T-cell (primary cell): ENCODE results near the genes TRDN and TPD52L1.

DNA sequence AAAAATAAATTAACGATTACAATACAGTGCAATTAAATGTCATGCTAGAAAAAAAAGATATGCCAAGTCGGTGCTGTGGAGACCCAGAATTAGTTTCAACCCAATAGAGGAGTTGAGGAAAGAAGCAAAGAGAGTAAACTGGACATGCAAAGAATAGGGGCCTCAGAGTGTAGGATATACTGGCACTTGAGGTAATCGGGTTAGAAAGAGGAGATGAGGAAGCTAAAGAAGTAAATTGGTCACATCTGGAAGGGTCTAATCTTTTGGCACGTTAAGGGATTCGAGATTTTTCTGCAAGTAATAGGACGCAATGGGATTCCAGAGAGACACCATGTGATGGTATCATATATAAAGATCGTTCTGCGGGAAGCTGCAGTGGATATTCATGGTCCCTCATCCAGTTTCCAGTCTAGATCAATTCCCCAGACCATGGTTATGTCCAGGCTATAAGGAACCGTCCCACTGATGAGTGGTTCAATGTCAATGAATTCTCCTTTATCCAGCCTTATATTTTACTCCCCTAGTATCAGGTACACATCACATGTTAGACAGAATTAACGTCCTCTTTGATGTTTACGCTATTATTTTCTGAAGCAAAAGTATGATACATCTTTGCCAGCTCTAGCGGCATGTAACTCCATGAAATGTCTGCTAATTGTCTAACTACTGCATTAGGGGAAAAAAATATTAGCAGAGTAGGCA is 986 bp upstream of the TBC1D32 start:
- PRO-cap, 7 experiments, result no peak in any of the 7 experiments

GRCh38 chr6:121434356-121434943 is 996 bp upstream of the GJA1 start:
- PRO-cap, 7 experiments, result no peak in any of the 7 experiments

DNA sequence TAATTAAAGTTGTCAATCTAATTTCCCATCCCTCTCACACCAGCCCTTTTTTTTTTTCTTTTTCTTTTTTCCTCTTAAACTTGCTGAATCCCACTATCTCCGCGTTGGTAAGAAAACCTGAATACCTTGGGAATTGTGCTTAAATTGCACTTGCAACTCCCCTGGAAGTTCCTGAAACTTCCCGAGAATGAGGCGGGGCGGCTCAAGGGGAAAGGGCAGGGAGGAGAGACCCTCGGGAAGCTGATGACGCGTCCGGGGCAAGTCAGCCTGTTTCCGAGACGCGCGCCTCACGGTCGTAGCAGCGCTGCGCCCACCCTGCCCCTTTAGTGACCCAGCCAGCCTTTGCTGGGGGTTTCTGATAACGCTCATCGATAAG is 1.9 kb downstream of the GJA1 start:
- PRO-cap, 7 experiments, result no peak in any of the 7 experiments

DNA sequence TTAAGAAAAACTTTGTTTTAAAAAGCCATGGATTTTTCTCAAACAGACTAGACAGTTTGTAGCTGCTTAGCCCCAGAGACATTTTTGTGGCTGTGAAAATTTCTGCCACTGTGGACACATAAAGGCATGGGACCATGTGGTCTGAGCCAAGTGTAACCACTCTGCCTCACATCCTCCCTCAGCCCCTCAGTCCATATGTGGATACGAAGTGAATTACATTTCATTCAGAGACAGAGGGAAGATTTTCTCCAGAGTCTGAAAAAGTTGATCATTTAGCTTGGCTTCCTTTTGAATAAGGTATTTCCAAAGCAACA is 87.4 kb downstream of the GJA1 start:
- PRO-cap, 7 experiments, result no peak in any of the 7 experiments

DNA sequence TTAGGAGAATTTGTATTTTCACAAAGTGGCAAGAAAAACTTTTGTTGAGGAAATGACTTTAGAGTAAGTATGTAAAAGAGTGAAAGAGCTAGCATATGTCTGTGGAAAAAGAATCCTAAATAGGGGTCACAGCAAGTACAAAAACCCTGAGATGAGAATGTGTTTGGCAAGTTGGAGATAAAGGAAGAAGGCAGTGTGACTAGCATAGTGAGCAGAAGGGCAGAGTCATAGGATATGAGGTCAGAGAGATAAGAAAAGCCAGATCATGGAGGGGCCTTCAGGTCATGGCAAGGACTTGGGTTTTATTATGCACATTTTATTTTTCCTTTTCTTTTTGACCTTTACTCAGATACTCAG is 138.0 kb downstream of the GJA1 start:
- PRO-cap, 7 experiments, result no peak in any of the 7 experiments

- PRO-cap, 7 experiments, result no peak in any of the 7 experiments
These were observed 216.0 kb downstream of the GJA1 start for GRCh38 chr6:121651305-121651938.

GRCh38 chr6:122569209-122569952 is 40.8 kb upstream of the PKIB start:
- PRO-cap, 7 experiments, result no peak in any of the 7 experiments

DNA sequence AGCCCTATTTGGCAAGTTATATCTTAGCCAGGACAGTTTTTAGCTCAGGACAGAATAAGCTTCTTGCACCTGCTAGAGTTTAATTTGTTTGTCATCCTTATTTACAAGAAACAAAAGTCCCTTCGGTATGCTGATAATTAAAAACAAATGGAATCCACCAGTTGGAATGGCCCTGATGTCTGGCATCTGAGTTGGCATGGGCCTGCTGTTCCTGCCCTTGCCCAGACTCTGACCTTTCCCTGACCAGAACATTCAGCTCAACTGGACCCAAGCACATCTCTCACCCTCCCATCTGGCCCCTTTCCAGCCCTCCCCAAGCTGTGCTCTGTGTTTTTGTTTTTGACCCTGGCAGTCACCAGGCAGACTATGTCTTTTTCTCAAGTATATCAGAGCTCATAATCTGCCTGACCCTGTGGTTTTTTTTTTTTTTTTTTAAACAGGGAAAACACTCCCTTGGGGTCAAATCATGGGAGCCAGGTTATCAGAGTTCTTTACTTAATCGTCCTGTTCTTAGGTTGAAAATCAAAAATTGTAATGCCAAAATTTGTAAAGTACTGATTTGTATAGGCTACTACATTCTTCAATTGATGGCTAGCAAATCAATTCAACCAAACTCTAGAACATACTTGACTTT is 117.6 kb downstream of the TRDN start:
- PRO-cap, 7 experiments, result no peak in any of the 7 experiments

- PRO-cap, 7 experiments, result no peak in any of the 7 experiments
These were observed at the start of gene TRDN for GRCh38 chr6:123636739-123637327. TSS of gene TRDN (minus strand) at chr6:123636950.

DNA sequence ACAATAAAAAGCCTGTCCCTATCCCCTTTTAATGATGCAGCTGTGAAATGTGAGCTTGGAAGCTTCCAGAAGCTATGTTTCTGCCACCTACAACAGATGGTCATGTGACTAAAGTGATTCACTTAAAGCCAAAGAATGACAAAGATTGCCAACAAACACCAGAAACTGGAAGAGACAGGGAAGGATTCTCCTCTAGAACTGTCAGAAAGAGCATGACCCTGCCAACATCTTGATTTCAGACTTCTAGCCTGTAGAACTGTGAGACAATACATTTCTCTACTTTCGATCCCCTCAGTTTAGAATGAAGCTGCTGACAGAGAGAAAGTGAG is 57.8 kb upstream of the TPD52L1 start:
- PRO-cap, 7 experiments, result no peak in any of the 7 experiments

GRCh38 chr6:125153540-125154125 is at the start of gene TPD52L1:
TSS of gene TPD52L1 (plus strand) at chr6:125153773.
- PRO-cap, 7 experiments, result no peak in any of the 7 experiments

DNA sequence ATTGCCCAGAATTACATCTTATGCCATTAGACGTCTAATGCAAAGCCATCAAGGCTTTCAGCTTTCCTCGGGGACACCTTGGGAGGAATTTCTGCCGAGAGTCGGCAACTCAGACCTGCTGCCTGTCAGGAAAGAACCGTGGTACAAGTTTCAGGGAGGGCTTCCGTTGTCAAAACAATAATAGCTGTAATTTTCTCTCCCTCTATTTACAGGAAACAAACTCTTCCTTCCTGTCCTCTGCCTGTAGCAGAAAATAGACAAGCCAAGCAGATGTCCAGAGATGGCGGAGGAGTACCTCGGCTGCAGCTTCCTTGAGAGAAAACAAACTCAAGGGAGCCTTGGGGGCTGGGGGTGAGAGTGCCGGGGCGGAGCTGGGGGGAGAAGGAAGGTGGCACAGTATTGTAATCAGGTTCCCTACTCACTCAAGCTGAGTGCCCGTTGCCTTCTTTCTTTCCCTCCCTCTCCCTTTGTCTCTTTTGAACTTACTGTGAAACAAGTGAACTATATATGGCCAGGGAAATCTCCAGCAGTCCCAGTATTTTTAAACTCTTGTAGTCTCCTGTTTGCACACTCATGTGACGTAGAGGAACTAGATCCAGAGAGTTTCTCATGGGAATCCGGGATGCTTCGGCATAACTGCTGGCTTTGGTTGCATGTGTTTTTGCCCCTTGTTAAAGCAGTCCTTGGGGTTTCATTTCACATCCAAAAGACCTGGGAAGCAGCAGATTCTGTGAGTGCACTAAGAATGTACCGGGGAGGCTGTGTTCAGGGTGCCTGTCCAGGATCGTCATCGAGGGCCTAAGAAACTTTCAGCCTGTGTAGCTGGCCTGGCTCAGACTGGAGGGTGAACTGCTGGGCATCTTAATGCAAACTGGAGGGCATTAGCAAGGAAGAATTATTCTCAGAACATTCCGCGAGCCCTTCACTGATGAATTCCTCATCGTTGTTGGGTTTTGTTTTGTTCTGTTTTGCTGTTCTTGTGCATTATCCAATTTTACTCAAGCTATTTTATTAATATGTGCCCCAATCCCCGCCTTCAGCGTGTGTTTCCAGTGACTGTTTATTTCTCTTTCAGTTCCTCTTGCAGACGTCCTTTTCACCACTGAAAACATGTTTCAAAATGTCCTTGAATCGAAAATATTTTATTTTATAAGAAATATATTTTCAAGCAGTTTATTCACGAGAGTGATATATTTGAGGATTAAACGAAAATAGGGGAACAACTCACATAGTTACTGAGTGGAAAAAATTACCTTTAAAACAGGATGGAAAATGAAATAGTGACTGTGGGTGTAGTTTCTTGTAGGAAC is 44.7 kb upstream of the HDDC2 start:
- PRO-cap, 7 experiments, result no peak in any of the 7 experiments

DNA sequence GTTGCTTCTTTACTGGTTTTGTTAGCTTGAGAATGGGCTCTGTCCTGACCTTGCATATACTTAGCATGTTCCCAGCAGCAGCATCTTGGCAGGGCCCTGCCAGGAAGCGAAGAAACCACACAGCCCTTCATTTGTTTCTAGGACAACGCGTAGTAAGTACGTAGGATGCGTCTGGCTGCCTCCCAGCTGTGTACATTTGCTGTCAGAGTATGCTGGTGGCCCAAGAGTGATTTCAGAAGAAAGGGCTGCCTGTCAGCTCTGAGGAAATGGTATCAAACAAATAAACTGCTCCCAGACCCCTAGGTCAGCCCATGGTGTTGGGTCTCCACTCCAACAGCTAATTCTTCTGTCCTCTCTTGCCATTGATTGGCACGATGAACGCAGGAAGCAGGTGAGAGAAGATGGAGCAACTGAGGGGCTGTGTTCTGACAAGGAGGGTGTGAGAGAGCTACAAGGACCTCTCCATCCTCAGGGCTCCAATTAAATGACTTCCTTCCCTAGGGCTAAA is 55.9 kb upstream of the HDDC2 start:
- PRO-cap, 7 experiments, result no peak in any of the 7 experiments

GRCh38 chr6:125598383-125598731 is 151.1 kb upstream of the HEY2 start:
- PRO-cap, 7 experiments, result no peak in any of the 7 experiments

DNA sequence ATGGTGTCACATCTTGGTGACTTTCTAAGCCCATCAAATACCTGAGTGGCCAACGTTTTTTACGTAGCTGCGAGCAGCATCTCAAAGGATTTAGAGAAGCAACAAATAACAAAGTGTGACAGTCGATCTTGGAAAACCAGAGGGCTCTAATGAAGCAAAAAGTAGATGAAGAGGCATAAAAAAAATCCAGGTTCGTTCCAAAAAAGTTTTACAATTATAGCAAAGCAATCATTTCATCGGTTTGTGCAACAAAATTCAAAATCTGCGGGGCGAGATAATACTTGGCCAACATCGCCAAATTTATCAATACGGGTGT is 3.3 kb upstream of the HEY2 start:
- PRO-cap, 7 experiments, result no peak in any of the 7 experiments

GRCh38 chr6:125750273-125750769 is 889 bp downstream of the HEY2 start:
- PRO-cap, 7 experiments, result no peak in any of the 7 experiments

GRCh38 chr6:125867469-125868066 is 76.8 kb downstream of the NCOA7 start:
- PRO-cap, 7 experiments, result no peak in any of the 7 experiments

GRCh38 chr6:126050306-126050926 is 64.1 kb downstream of the TRMT11 start:
- PRO-cap, 7 experiments, result no peak in any of the 7 experiments

DNA sequence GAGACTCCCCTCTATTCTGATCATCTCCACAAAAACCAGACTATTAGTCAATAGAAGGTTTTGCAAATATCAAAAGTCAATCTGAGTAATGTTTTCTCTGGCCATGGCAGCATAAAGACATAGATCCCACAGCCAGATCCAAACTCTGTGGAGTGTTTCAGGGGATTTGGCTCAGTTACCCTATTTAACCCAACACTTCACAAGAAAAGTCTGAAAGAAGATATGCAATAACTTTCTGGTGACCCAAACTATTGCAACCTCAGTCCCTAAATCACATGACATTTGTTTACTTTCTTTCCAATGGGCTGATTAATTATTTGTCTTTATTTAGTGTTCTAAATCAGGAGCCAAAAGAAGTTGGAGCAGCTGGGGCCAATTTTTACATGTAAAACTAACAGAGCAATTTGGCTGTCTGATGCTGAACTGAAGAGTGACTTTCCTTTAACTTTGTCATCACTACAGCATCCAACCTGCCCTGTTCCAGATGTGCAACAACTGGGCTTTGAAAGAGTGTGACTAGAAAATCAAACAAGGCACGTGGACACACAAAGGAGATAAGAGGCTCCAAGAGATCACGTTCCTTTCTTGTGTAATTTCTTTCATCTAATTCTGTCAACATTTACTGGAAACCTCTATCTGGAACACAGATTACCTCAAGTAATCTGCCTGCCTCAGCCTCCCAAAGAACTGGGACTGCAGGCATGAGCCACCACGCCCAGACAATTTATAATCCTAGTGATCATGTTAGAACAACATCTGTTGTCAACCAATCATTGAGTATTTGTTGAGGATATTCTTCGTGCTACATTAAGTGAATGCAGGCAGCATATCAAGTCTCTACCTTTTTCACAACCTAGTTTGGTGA is 90.8 kb downstream of the TRMT11 start:
- PRO-cap, 7 experiments, result no peak in any of the 7 experiments

- PRO-cap, 7 experiments, result no peak in any of the 7 experiments
These were observed 1.2 kb downstream of the RSPO3 start for GRCh38 chr6:127119542-127120204.